Right lobe of liver (tissue), 4 donors: ENCODE data around the gene ZNF488.

DNA sequence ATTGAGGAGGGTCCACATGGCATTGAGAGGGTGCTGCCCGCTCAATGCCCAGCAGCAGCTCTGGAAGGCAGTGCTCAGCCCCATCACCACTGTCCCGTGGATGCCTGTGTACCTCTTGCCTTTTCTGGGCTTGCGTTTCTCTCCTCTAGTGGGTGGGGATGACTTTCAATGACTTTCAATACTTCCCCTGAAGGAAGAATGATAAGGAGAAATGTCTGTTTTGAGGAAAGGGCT is 6.8 kb upstream of the ZNF22 start:
- PRO-cap, 4 experiments = no peak in any of the 4 experiments
- RAMPAGE, long total RNA, 2 experiments = no peak in any of the 2 experiments

- PRO-cap, 4 experiments = no peak in any of the 4 experiments
- RAMPAGE, long total RNA, 2 experiments = no peak in any of the 2 experiments
Observed at GRCh38 chr10:44997924-44998722, 2.6 kb upstream of the ZNF22 start.

DNA sequence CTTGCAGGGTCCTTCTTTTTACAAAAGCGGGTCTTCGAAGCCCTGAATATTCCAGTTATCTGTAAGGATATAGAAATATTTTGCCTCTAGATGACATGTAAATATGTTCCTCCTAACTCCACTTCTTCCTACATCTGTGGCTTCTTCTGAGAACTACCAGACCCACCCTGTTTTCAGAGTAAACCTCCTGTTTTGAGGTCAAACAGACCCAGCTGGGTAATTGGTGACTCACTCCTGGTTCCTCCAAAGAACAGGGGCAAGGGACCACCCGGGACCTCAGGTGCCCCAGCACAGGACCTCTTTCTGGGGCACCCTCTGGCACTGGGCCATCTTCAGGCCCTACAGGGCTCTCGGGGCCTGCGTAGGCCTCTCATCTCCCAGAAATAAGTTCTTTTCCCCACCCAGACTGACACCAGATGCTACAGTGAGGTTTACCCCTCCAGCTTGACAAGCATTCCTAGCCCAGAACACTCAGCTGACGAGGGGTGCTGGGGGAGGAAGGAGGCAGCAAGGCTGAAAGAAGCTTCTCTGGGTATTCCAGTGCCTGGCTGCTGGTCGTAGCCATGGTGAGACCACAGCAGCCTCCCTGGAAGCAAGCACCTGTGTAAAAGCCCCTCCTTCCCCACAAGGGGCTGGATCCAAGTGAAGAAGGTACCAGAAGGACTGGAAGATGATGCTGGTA is 47.2 kb downstream of the ALOX5 start:
- PRO-cap, 4 experiments = peak in 1 of 4 experiments; most common minus-strand start position 136 of the sequence (in 1)
- RAMPAGE, long total RNA, 2 experiments = no peak in any of the 2 experiments

- PRO-cap, 4 experiments = no peak in any of the 4 experiments
- RAMPAGE, long total RNA, 2 experiments = no peak in any of the 2 experiments
Observed at GRCh38 chr10:45426022-45426593, 52.1 kb downstream of the ALOX5 start.

DNA sequence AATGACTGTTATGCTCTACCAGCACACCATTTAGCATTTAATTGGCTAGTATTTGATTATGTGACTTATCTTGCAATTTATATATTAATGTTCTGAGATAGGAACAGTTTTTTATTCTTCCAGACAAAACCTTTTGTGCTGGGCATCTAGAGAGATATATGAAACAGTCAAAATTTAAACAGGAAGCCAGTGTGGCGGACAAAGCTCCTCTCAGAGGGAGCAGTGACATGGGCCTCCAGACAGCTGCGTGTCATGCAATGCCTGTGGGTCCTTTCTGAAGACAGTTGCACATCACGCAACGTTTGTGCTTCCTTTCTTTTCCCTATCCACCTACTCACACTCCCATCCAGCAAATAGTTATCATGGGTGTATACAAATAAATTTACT is 74.7 kb downstream of the MARCHF8 start:
- PRO-cap, 4 experiments = no peak in any of the 4 experiments
- RAMPAGE, long total RNA, 2 experiments = no peak in any of the 2 experiments

DNA sequence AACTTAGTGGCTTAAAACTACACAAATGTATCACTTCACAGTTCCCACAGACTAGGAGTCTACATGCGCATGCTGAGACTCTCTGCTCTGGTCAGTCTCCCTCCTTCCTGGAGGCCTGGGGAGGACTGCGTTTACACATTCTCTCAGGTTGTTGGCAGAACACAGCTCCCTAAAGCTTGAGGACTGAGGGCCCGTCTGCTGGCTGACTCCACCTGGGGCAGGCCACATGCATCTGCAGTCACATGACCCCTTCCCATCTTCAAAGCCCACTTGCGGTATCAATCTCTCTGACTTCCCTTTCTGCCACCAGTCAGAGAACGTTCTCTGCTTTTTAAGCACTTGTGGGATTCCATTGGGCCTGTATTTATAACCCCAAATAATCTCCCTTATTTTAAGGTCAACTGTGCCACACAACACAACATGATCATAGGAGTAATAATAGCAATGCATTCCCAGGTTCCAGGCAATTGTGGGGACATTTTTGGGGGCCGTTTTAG is 65.0 kb downstream of the MARCHF8 start:
- PRO-cap, 4 experiments = no peak in any of the 4 experiments
- RAMPAGE, long total RNA, 2 experiments = no peak in any of the 2 experiments

DNA sequence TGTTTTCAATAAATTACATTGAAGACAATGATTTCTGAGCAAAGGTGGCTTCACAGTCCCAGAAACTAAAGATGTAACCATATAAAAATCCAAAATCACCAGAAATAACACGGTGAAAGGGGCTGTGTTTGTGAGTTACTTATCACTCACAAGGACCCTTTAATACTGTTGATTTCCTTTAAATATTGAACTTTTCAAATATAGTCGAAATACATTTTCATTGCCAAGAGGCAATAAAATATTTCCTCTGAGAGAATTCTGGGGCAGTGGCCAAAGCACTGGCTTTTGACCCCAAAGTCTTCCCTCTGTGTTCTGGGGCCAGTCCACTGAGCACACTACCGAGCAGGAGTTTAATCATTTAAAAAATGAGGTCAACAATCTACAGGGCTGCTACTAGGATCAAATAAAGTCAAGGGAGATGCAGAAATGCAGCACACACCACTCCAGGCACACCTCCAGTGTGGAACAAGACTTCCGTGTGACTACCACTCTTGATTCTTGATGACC is 63.7 kb downstream of the MARCHF8 start:
- PRO-cap, 4 experiments = peak in 4 of 4 experiments; most common plus-strand start position 402 of the sequence (in 2); most common minus-strand start position 299 of the sequence (in 1)
- RAMPAGE, long total RNA, 2 experiments = no peak in any of the 2 experiments

DNA sequence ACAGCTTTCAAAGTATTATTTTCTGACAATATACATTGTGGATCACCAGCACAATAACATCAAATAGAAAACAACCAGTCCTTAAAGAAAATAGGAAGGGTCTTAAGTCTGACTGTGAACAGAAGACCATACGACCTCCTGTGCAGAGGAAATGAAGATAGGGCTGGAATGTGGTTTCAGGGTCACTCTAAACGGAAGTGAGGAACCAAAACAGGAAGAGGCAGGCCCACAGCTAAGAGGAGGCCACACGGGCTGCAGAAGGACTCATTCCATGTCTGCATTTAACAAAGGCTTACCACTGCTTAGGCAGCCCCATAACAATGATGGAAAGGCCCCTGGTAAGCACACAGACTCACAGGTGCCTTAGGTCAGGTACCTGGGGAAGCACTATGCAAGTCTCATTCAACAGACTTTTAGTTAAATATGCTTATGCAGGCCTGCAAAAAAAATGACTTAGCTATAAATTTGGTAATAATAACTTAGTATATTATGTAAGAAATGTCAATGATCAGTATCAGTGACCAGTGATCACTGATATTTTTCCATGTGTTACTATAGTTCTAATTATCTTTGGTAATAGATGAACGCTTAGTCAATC is 22.4 kb upstream of the MARCHF8 start:
- PRO-cap, 4 experiments = no peak in any of the 4 experiments
- RAMPAGE, long total RNA, 2 experiments = no peak in any of the 2 experiments

GRCh38 chr10:45625964-45626255 is 46.7 kb downstream of the ZFAND4 start:
- PRO-cap, 4 experiments = peak in 2 of 4 experiments; most common plus-strand start chr10:45626078 (in 2); most common minus-strand start chr10:45626048 (in 2)
- RAMPAGE, long total RNA, 2 experiments = no peak in any of the 2 experiments

DNA sequence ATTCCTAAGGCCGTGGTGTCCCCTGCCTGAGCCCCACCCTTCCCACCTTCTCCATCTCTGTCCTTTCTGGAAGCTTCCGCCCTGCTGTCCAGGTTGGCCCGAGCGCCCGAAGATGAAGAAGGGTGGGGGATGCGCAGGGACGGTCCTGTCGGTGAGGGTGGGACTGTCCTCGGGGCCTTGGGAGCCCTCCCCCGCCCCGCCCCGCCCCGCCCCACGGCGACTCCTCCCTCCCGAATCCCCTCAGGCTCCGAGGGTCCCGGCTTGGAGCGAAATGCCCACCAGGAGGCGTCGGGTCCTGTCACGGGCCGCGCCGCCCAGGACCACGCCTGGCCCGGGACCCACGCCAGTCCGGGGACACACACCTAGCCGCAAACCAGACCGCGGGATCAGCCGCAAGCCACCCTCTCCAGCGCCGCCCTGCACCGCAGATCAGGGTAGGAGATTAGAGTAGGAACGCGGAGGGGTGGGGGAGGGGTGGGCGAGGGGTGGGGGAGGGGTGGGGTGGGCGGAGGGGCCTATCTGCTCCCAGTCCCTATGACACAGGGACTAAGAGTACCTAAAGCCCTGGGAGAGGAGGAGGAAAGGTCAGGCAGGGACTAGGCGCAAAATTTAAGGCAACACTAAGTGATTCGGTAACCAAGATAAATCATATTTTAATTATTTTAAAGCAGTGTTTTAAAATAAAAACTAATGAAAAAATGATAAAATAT is 15.2 kb downstream of the GPRIN2 start:
- PRO-cap, 4 experiments = peak in 2 of 4 experiments; most common minus-strand start position 114 of the sequence (in 2)
- RAMPAGE, long total RNA, 2 experiments = no peak in any of the 2 experiments

- PRO-cap, 4 experiments = no peak in any of the 4 experiments
- RAMPAGE, long total RNA, 2 experiments = no peak in any of the 2 experiments
Observed at GRCh38 chr10:46815717-46816330, 95.4 kb upstream of the PTPN20 start.

DNA sequence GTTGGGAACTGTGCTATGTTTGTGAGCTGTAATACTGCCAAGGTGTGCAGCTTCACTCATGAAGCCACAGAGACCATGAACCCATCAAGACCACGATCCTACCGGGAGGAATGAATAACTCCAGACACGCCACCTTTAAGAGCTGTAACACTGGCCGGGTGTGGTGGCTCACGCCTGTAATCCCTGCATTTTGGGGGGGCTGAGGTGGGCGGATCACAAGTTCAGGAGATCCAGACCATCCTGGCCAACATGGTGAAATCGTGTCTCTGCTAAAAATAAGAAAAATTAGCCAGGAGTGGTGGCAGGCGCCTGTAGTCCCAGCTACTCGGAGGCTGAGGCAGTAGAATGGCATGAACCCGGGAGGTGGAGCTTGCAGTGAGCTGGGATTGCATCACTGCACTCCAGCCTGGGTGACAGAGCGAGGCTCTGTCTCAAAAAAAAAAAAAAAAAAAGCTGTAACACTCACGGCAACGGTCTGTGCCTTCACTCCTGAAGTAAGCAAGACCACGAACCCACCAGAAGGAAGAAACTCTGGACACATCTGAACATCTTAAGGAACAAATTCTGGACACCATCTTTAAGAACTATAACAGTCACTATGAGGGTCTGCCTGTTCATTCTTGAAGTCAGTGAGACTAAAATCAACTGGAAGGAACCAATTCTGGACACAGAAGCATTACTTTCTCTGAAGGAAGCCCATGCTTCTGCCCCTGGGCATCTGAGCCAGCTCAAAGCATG is 132.7 kb upstream of the GDF10 start:
- PRO-cap, 4 experiments = no peak in any of the 4 experiments
- RAMPAGE, long total RNA, 2 experiments = no peak in any of the 2 experiments

DNA sequence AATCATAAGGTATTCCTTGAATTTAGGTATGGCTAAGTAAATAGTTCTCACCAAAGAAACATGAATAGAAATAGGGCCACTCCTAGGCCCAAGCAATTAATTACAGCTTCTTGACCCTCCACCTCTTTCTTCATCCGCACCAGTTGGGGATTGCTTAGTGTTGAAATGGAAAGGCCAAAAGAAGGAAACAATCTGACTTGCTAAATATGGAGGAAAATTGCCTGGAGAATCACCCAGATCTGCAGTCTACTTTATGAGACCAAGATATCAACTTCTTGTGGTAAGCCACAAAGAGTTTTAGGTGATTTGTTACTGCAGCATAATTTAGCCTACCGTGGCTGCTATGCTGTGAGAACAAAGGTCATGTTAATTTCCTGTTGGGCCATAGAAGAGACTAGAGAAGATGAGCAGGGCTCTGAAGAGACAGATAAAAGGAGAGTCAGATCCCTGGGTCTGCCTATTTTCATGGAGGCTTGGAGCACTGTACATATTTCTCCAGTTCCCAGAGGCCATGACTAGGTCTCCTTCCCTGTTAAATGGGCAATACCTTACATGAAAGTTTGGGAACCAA is 93.4 kb upstream of the GDF10 start:
- PRO-cap, 4 experiments = no peak in any of the 4 experiments
- RAMPAGE, long total RNA, 2 experiments = no peak in any of the 2 experiments

GRCh38 chr10:47253672-47254056 is 46.3 kb upstream of the GDF10 start:
- PRO-cap, 4 experiments = no peak in any of the 4 experiments
- RAMPAGE, long total RNA, 2 experiments = no peak in any of the 2 experiments

DNA sequence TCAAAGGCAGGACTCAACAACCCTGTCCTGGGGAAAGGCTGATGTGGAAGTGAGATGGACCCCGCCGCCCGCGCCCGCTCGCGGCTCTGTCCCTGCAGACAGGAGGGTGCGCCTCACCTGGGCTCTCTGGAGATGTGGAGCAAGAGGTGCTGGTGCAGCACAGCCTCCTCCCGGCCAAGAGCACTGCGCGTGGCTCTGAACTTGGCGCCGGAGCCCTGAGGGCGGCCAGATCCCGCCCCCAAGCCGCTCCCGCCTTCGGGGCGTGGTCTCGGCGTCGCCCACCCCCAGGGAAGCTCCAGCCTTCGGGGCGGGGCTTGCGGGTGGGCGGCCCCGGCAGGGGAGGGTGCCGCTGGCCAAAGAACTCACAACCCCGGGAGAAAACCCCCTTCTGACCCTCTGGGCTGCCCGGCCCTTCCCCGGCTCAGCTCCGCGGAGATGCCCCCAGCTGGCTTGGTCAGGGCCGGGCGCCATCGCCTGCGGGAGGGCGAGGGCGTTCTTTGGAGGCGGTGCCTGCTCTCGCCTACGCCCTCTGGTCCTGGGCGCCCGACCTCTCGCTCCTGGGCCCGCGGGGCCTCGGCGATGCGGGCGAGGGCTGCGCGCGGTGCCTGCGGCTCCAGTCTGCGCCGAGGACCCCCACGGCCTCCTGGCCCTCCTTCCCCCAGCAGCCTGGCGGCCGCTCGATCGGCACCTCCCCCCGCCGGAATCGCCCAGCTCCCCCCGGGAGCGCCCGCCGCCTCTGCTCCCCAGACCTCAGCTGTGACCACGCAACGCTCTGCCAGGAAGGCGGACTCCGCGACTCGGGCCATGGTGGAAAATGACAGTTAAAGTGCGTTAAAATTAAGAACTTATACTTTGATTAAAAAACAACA is at the start of gene ZNF488:
TSS of gene ZNF488 (minus strand) at position 191 of the 869 bp plus-strand sequence.
- PRO-cap, 4 experiments = peak in 4 of 4 experiments; most common plus-strand start position 327 of the sequence (in 2); most common minus-strand start position 185 of the sequence (in 4)
- RAMPAGE, long total RNA, 2 experiments = no peak in any of the 2 experiments

DNA sequence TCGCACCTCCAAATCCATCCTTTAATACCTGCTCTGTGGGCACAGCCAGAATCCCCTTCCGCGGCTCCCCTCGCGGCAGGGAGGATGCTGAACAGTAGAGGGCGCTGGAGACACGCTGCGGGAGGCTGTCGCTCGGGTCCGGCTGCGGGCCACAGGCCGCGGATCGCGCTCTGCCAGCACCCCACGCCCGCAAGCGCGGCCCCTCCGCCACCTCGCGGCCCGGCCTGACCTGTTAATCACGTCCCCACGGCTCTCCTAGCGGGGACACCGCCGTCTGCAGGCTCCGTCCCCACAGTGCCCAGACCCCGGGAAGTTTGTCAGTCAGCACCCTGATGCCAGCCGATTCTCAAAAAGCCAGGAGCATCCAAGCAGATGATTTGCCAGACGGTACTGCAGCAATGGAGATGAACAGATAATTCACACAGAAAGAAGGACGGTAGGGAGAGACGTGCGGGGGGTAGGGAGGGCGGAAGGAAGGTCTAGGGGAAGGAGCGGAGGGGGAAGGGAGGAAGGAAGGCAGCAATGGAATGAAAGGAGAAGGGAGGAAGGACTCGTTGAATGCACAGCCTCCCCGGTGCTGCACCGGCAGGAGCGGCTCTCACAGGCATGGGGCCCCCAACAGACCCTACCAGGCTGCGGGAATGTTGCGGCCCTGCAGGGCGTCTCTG is 19.7 kb downstream of the SYT15B start:
- PRO-cap, 4 experiments = peak in 3 of 4 experiments; most common plus-strand start position 154 of the sequence (in 1)
- RAMPAGE, long total RNA, 2 experiments = no peak in any of the 2 experiments

- PRO-cap, 4 experiments = no peak in any of the 4 experiments
- RAMPAGE, long total RNA, 2 experiments = no peak in any of the 2 experiments
Observed at GRCh38 chr10:48140287-48140613, 134.2 kb downstream of the FRMPD2 start.

GRCh38 chr10:48251491-48252229 is 22.8 kb downstream of the FRMPD2 start:
- PRO-cap, 4 experiments = no peak in any of the 4 experiments
- RAMPAGE, long total RNA, 2 experiments = no peak in any of the 2 experiments

GRCh38 chr10:48367455-48368120 is 61.1 kb downstream of the MAPK8 start:
- PRO-cap, 4 experiments = no peak in any of the 4 experiments
- RAMPAGE, long total RNA, 2 experiments = no peak in any of the 2 experiments

DNA sequence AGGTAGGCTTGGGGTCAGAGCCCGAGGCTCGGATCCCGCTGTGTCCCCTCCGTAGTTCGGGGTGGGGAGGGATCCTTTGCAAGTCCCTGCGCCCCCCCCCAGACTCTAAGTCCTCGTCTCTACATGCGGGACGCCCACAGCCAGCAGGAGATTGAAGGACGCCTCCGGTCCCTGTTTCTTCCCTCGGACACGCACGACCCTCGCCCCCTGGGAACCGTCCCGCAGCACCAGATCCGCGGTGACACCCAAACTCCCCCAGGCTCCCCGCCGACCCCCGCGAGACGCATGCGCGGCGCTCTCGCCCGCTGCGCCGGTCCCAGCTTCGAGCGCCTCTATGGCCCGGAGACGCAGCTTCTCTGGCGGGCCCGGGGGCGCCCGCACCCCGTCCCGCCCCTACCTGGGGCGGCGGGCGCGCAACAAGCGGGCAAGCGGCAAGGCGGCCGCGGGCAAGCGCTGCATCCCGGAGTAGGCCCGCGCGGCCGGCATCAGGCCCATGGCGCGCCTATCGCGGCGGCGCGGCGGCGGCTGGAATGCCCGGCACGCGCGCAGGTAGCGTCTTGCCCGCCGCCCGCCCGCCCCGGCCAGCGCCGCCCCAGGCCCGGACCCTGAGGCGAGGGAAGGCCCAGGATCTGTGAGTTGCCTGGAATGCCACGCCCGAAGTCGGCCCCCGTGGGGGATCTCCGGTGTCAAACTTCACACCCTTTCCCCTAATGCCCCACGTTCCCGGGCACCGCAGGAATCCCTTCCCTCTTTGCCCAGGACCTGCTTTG is 138.5 kb downstream of the ARHGAP22 start:
- PRO-cap, 4 experiments = no peak in any of the 4 experiments
- RAMPAGE, long total RNA, 2 experiments = no peak in any of the 2 experiments